GM06990 (cell line): ENCODE results near the gene FKBP5.

GRCh38 chr6:35619949-35620570 is 68.7 kb downstream of the FKBP5 start:
- RRBS, result no CpG with 5 or more reads among the region's 5 CpGs

GRCh38 chr6:35654445-35655151 is 34.1 kb downstream of the FKBP5 start:
- RRBS, result no CpG with 5 or more reads among the region's 9 CpGs

- RRBS, result no CpG with 5 or more reads among the region's 1 CpG
Measured at GRCh38 chr6:35668946-35669813, 19.5 kb downstream of the FKBP5 start.

- RRBS, result no CpG with 5 or more reads among the region's 2 CpGs
Measured at GRCh38 chr6:35686390-35687018, 2.2 kb downstream of the FKBP5 start.

DNA sequence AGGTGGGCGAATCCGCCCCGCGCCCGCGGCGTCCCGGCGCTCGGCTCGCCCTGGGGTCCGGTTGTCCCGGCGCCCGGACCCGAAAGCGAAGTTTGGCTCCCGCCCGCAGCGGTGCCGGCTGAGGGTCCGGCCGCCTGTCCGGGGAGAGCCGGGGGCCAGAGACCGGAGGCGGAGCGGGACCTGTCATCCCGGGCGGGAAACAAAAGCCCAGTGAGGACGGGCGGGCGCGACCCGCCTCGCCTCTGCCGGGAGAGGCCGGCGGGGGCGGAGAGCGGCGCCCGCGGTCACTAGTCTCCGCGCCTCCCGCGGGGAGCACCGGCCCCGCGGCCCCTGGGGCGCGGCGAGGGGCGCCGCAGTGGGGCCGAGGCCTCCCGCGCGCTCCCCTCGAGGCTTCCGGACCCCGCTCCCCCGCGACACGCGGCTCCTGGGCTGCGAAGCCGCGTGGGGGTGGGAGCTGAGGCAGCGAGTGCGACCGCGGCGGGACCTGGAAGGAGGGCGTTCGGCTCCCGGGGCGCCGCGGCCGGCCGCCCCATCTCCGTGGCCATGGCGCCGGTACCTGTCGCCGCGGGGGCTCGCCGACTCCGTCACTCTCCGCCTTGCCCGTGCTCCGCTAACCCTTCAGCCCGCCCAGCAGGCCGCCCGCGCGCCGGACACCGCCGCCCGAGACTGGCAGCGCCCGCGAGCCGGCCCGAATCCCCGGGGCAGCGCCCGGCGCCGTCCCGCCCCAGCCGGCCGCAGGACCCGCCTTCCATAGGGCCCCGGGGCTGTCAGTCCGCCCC is at the start of gene FKBP5:
Gene FKBP5 (minus strand): TSS at position 668 of the 779 bp plus-strand sequence.
- RRBS, result 3% methylated on average over 81 of the region's 120 CpGs

DNA sequence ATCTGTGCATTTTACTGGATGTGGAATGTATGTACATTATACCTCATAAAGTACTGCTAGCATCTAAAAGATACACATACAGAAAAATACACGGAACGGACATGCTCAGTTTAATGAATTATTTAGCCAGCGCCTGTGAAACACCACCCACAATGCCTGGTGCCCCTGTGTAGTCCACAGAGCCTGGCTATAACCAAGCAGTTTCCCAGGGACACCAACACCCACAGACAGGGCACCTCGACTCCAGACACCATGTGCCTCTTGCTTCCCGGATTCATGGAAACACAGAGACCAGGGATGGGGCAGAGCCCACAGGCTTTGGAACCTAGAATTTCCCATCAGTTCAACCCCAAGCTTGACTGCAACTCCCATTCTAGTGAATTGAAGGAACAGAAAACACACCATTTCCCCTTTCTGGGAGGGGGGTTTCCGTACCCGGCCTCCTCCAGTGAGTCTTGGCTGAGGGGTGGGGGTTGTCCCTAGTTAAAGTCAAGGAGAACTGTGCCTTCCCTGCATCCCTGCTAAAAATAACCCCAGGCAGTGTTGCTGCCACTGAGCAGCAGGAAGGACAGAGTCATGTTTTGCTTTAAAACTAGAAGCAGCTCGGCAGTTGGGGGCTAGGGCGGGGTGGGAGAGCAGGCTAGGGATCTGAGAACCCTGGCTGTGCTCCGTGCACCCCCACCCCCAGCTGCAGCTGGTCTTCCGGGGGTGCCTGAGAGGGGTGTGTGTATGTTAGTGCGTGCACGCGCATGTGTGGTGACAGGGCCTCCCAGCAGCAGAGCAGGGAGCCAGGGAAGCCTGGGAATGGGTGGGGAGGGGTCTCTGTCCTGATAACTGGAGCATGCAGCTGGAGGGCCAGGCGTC is 17.2 kb upstream of the ARMC12 start:
- RRBS, result no CpG with 5 or more reads among the region's 15 CpGs

DNA sequence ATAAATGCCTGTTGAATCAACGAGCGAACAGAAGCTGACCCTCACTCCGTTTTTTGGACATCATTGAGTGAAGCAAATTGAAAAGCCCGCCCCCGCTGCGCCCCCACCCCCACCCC is 5.7 kb upstream of the ARMC12 start:
- RRBS, result no CpG with 5 or more reads among the region's 6 CpGs

- RRBS, result 5% methylated on average over 14 of the region's 34 CpGs
Measured at GRCh38 chr6:35731419-35731880, 5.4 kb upstream of the ARMC12 start.

GRCh38 chr6:35831252-35832157 is 26.4 kb downstream of the LHFPL5 start:
- RRBS, result no CpG with 5 or more reads among the region's 7 CpGs

DNA sequence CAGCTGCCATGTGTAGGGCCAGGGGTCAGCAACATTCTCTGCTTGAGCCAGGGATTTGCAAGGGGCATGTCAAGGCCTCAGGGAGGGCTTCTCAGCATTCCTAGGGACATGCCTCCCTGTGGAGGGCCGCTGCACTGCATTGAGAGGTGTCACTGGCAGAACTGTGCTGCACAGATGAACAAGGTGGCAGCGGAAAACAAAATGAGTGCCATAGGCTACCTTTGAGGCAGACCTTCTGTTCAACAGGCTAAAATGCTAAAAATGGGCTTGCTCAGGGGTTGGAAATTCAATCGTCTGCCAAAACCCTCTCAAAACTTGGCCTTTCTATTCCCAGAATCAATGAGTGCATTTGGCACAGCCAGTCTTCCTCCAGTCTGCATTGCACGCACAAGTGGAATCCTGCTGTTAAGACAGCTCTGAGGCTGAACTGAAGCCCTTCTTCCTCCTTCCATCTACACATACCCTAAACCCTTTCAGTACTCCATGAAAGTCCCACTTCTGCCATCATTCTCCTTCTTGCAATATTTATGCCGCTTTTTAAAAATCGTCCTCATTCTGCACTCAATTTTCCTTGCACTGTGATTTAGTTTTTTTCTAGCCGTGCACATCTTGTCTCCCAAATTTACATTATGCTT is 51.7 kb upstream of the SRPK1 start:
- RRBS, result no CpG with 5 or more reads among the region's 7 CpGs

GRCh38 chr6:36108987-36110026 is 21.0 kb upstream of the MAPK13 start:
- RRBS, result no CpG with 5 or more reads among the region's 8 CpGs

DNA sequence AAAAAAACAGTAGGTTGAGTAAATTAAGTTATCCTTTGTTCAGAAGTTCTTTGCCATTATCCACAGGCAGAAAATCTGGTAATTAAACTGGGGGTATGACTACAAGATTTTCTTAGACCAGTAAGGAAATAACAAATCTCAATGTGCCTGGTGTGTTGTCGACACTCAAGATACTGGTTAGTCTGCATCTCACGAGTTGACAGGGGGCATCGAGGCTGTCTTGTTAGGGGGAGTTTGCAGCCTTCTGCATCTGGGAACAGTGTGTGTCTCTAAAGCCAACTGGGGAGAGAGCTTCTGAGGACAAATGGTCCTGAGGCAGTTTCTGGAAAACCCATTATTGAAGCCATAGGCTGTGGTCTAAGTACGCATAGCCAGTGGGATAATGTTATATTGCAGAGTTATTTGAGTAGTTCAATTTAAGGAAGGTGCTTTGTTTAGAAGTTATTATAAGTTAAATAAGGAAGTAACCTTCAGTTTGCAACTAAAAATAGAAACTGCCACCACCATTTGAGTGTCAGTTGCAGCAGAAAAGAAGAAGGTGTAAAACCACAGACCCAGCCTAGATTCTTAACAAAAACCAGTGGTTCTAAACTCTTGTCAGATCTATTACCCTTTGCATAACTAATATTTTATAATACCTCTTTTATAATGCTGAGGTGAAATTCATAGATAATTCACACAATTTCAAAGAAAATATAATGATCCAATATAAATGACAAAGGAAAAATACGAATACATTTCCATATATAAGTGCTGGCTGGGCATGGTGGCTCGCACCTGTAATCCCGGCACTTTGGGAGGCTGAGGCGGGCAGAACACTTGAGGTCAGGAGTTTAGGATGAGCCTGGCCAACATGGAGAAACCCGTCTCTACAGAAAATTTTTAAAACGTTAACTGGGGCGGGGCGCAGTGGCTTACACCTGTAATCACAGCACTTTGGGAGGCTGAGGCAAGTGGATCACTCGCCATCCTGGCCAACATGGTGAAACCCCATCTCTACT is 15.3 kb upstream of the MAPK13 start:
- RRBS, result no CpG with 5 or more reads among the region's 13 CpGs

DNA sequence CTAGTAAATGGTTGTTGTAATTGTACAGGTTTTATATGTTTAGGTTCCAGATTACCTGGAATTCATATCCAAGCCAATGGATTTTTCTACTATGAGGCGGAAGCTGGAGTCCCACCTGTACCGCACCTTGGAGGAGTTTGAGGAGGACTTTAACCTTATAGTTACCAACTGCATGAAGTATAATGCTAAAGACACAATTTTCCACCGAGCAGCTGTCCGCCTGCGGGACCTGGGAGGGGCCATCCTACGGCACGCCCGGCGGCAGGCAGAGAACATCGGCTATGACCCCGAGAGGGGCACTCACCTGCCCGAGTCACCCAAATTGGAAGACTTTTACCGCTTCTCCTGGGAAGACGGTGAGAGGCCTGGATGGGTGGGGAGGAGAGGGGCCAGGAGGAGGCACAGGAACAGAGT is 13.6 kb downstream of the BRPF3 start:
- RRBS, result no CpG with 5 or more reads among the region's 14 CpGs

DNA sequence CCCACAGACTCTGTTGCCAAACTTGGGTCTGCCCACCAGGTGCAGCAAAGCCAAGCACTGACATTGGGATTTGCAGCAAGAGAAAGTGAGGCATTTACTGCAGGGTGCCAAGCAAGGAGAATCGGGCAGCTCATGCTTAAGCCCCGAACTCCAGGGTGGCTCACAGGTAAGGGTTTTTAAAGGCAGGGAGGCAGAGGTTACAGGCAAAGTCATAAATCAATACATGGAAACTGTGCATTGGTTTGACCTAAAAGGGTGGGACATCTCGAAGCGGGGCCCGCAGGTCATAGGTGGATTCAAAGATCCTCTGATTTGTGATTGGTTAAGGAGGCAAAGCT is 25.1 kb upstream of the PNPLA1 start:
- RRBS, result no CpG with 5 or more reads among the region's 5 CpGs

- RRBS, result no CpG with 5 or more reads among the region's 9 CpGs
Measured at GRCh38 chr6:36360510-36360951, 23.8 kb upstream of the BNIP5 start.

- RRBS, result no CpG with 5 or more reads among the region's 6 CpGs
Measured at GRCh38 chr6:36493879-36494598, 51.2 kb downstream of the KCTD20 start.

DNA sequence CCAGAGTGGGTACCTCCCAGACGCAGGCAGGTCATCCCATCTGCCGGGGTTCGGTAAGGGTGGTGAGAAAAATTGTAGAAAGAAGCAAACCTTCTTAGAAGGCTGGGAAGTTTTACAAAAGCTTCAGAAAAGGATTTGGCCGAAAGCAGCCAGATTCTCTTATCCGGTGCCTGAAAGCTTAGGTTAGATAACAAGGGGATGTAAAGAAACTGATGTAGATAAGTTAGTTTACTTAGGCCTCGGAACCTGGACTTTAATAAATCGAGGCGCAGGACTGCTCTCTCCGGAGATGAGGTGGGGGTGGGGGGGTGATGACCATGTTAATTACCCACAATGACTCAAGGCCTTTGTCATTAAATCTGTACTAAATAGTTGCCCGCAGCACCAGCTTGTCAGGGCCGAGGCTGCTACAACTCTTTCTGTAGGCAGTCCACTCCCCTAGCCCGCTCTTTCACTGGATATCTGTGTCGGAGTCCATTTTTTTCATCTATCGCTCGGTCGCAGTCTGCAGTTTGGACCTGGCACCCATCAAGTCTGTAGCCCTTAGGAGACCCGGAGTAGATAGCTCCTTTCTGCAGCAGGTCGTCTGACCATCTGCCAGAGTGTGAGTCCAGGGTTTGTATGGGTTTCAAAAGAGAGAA is 37.8 kb downstream of the STK38 start:
- RRBS, result 97% methylated on average over 7 of the region's 18 CpGs

GRCh38 chr6:36541808-36542217 is 5.5 kb downstream of the STK38 start:
- RRBS, result no CpG with 5 or more reads among the region's 4 CpGs

DNA sequence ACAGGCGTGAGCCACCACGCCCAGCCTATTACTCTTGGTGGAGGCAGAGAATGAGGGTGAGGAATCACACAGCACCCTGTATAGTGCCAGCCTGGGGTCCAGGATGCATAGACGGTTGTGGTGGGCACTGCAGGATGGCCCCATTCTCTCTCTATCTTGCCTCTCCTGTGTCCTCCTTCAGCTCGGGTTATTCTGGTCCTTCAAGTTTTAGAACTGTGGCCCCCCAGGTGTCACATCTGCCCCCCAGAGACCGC is 13.9 kb upstream of the CDKN1A start:
- RRBS, result no CpG with 5 or more reads among the region's 5 CpGs

- RRBS, result 98% methylated on average over 2 of the region's 7 CpGs
Measured at GRCh38 chr6:36685049-36685413, 6.5 kb downstream of the CDKN1A start.